Tibial artery (tissue), 1 donor: ENCODE data around the gene VSNL1.

- PRO-cap: no peak
These were observed 454.2 kb upstream of the TRIB2 start for GRCh38 chr2:12262444-12263083.

DNA sequence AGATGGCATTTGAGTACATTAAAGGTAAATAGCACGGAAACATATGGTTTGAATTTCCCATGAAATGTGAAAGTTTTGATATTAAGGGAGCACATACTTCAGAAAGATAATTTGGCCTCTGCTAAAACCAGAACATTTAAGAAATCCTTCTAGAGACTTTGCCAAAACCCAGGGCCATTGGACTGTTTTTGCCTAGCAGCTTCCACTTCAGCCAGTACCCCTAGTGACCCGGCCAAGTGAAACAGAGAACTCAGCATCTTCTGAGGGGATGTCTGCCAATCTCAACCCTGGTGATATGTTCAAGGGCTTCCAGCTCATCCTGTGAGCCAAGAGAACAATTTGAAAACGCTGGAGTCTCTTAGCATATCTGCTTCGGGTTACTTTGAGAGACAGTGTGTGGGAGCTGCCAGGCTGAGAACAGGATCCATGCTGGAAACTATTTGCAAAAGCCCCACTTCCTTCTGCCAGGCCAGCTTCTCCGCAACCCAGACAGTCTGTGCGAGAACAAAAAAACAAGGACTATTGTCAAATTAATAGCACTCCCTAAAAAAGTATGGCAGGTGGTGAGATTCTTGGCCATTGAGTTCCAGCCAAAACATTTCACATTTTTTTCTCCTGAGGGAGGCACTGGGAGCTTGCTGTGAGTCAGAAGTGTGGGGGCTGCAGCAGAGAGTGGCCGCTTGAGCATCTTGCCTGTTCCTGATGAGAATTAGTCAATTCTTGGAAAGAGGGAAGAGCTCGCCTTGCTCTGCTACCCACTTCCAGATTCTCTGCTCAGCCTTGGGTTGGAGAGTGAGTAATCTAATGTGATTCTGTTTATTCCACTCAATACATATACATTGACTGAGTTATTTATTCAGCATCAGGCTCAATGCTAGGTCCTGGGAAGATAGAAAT is 395.6 kb upstream of the TRIB2 start:
- PRO-cap: no peak

DNA sequence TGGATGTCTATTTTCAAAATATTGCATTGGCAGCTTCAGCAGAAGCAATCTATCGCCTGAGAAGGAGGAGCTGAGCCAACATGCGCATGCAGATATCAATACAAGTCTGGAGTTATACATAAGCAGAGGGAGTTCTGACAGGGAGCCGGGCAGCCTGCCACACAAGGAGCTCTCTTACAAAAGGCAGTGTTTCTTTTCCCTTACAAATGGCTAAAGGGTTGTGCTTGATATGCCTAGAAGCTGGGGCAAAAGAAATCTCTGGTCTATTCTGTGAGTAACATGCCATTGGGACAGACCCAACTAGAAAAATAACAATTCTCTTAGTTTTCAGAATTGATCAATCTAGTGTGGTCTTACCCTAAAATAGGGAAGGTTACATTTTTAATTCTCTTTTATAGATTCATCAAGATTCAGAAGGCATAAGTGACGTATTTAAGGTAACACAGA is 291.8 kb upstream of the TRIB2 start:
- PRO-cap: no peak

DNA sequence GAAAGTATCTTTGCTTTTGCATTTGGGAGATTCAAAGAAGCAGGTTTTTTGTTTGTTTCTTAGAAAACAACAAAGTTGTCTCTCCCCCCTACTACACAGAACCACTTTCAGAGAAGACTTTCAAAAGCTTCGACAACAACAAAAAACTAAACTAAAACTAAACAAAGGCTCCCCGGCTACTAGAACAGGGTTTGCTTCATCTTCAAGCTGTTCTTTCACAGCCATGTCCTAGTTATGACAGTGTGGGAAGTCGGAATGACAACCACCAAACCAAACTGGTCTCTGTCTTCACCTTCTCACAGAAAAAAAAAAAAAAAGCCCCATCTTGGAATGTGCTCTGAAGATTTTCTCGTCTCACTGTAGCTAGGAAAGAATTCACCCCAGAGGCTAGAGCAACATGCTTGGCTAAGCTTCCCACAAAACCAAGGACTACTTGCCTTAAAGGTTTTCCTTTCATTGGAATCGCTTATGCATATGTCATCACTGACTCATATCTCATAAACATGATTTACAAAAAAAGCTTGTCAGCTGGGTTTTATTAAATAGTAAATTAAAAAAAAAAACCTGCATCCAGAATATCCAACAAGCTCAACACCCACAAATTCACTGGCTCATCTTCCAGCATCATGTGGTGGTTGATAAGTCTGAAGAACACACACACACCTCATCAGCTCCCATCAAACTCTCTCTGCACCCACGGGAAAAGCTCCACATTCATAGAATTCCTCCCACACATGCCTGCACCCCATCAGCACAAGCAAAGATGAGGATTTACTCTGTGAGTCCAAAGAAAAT is 182.2 kb upstream of the TRIB2 start:
- PRO-cap: no peak

- PRO-cap: no peak
These were observed 51.5 kb upstream of the TRIB2 start for GRCh38 chr2:12665256-12665673.

- PRO-cap: no peak
These were observed 47.5 kb downstream of the TRIB2 start for GRCh38 chr2:12764039-12764800.

DNA sequence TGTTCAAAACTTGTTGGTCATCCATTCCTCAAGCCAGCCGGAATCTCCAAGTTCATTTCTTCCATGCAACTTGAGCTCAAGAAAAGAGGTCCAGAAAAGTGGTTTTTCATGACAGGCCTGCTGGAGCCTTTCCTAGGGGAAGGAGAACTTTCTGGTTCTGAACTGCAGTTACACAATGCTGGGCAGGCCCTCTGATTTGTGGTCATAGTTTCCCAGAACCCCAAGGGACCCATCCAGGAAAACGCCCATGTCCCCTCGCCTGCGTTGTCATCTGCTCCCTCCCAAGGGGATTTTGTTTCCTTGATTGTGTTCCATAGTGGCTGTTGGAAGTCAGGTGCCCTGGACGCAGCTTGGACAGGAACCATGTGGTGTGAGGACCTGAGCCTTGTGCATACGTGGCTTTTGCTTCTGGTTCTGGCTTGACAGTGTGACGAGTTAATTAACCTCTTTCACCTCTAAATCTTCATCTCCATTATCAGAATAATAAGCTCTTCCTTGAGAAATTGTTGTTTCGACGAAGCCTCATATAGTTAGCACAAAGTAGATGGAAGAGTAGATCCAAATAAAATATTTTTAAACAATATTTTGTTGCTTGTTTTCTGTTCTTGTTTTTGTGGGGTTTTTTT is 108.4 kb downstream of the TRIB2 start:
- PRO-cap: no peak

- PRO-cap: no peak
These were observed 869 bp upstream of the LRATD1 start for GRCh38 chr2:14631728-14631967.

- PRO-cap: no peak
These were observed 156.6 kb downstream of the NBAS start for GRCh38 chr2:15404422-15404957.

DNA sequence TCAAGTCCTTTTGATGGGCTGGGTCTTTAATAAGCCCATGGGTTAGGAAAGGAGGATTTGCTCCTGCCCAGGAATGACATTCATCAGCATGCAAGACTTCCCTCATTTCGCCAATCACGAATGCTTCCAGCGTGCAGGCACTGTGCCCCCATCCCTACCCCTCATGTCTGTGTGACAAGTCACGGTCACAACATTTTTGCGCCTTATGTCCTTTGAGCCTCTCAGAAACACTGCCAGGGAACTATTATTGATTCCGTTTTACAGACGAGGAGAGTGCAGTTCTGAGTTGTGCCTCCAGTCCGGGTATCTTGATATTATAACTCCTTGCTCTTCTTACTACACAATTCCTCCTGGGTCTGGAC is 101.9 kb upstream of the MYCN start:
- PRO-cap: no peak

DNA sequence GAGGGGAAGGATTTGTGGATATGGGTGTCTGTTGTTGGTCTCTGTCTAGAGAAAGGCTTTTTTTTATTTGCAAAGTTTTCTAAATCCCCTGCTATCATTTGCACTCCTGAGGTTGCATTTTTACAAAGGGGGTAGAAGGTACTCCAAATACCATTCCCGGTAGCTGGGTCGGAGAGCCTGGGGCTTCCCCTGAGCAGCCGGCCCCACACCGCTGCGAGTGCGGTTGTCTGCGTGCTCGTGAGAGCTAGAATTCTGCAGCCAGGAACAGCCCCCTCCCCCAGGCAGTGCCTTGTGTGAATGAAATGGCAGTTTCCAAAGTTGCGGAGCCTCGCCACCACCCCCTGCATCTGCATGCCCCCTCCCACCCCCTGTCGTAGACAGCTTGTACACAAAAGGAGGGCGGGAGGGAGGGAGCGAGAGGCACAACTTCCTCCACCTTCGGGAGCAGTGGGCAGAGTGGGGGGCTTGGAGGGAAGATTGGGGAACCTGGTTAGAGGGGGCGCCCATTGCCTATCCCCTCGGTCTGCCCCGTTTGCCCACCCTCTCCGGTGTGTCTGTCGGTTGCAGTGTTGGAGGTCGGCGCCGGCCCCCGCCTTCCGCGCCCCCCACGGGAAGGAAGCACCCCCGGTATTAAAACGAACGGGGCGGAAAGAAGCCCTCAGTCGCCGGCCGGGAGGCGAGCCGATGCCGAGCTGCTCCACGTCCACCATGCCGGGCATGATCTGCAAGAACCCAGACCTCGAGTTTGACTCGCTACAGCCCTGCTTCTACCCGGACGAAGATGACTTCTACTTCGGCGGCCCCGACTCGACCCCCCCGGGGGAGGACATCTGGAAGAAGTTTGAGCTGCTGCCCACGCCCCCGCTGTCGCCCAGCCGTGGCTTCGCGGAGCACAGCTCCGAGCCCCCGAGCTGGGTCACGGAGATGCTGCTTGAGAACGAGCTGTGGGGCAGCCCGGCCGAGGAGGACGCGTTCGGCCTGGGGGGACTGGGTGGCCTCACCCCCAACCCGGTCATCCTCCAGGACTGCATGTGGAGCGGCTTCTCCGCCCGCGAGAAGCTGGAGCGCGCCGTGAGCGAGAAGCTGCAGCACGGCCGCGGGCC is 1.4 kb downstream of the MYCN start:
- PRO-cap: no peak

DNA sequence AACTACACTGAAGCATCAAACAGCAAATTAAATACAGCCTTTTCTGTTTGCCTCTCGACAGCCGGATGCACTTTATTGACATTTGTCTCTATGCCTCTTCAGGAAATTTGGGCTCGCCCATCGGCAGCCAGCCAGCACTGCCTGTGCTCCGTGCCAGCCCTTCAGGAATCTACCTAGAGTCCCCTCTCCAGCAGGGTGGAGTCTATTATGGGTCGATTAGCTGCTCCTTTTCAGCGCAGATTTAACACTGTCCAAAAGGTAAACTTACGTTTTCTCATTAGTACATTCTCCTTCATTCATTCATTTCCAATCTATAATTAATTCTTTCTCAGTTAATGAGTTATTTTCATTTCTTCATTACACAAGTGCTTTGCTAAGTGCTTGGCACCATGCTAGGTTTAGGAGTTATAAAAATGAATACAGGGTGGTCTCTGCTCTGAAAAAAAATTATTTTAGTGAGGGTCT is 91.5 kb downstream of the MYCN start:
- PRO-cap: no peak

DNA sequence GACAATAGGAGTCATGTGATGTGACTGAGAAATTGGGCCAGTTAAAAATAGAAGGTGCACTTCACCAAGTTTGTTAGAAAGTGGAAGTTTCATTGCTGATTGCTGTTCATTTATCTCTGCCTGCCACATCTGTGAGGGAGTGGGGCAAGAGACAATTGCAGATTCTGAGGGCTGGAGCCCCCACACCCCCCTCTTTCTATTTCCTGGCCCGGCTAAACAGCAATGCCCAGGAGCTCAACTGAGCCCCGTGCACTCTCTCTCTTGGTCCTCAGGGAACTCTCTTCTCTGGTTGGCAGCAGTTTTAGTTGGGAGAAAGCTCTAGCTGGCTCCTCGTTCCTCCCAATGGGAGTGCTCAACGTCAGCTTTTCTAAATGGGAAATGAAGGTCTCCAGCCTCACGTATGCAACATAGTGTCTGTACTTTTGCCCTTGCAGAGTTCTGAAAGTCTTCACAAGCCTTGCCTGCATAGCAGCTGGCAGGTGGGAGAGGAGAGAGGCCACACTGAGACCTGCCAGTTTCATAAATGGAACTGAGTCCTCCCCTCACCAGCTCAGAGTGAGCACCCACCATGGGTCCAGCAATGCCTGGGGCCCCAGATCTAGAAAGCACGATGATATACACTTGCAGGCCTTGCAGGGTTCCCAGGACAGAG is 115.7 kb downstream of the MYCN start:
- PRO-cap: no peak

- PRO-cap: no peak
These were observed 202.7 kb downstream of the MYCN start for GRCh38 chr2:16143041-16143482.

DNA sequence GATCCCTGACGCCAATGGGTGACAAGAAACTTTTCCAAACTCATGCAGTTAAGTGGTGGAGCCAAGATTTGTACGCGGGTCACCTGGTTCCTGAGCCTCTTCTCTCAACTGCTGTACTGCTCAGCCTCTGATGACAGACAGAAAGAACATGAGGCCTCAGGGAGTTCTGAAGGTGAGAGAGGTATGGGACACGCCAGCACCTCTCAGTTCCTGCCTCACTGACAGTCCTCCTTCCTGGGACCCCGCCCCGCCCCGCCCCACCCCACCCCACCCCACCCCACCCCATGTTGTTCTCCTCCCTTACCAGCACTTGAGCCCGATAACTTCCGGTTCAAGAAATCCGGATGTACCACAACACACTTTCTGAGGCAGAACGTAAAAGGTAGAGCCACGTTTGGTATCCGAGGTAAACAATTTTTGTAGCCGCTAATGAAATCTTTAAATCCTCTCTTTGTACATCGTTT is 287.7 kb downstream of the MYCN start:
- PRO-cap: no peak

- PRO-cap: no peak
These were observed 105.1 kb downstream of the CYRIA start for GRCh38 chr2:16560509-16561041.

GRCh38 chr2:16602985-16604028 is 62.3 kb downstream of the CYRIA start:
- PRO-cap: no peak

DNA sequence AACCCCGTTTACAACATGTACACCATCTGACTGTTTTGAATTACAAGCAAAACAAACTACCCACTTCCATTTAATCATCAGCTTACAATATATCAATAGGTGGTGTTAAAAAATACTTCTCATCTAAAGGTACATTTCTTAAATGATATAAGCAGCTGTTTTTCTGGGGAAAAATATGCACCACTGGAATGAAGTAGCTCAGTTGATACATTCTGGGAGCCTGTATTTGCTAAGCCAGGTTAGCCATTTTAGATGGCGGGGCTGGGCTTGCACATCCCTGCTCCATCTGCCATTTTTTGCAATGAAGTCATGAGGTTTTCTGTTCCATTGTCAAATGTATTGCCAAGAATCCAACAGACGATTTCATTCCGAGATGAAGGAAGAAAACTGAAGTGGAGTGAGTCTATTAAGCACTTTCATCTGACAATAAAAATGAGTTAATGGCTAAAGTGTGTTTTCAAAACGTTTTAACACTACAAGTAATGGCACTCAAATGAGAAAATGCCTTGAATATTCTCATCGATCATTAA is 61.1 kb downstream of the CYRIA start:
- PRO-cap: no peak

DNA sequence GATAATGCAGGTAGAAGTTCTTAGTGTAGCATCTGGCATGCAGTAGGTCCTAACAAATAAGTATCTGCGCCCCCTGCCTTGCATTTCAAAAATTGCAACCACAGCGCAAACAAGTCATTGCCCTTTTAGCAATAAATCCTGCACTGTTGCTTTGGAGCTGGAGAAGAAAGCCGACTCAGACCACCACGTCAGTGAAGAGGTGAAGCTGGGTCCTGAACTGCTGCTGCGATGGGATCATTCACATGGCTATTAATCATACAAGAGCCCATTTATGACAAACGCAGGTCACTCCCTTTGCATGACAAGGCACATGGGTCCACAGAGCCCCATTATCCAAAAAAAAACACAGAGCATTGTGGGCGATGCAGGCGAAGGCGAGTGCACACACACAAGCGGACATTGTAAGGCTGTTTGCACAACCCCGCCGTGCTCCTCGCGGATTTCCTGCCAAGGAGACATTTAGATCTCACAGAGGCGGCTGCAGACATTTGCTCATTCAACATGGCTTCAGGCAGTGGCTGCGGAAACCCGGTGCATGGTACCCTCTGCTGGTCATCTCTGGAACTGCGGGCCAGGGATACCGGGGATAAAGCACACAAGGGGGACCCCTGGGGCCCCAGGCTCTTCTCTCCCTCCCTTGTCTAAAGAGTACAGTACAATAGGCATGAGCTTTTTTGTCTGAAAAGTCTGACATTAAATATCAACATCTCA is 56.8 kb downstream of the CYRIA start:
- PRO-cap: no peak

- PRO-cap: unidirectional peak, minus-strand start at chr2:17540449
These were observed at the start of gene VSNL1 for GRCh38 chr2:17540286-17540958. Gene VSNL1, plus strand, starts transcription at chr2:17540696.